ENCODE measurements around the gene UPF1.

GRCh38 chr19:18711439-18711823, 28.0 kb downstream of the CRTC1 start:
- RRBS, result no CpG with 5 or more reads among the region's 14 CpGs

- RRBS, result no CpG with 5 or more reads among the region's 9 CpGs
Observed at GRCh38 chr19:18742871-18743212, 48.3 kb downstream of the COMP start.

DNA sequence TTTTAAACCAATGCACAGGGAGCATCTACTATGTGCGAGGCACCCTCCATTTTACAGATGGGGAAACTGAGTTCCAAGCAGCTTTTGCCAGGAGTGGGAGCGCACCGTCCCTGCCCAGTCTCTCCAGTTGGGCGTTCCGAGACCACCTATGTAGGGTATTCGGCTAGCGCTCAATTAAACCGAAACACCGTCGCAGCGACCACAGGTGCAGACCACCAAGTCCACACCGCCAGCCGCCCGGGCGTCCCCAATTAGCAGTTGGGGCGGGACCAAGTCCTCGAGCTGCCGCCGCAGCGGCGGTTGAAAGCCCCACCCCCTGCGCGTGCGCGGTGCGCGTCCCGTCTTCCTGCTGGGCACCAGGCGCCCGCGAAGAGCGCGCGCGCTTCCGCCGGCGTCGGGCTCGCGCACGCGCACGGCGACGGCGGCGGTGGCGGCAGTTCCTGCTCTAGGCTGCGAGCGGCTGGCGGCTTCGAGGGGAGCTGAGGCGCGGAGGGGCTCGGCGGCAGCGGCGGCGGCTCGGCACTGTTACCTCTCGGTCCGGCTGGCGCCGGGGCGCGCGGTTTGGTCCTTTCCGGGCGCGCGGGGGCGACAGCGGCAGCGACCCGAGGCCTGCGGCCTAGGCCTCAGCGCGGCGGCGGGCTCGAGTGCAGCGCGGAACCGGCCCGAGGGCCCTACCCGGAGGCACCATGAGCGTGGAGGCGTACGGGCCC, at the start of gene UPF1:
Gene UPF1 (plus strand): TSS at position 436 of the 710 bp plus-strand sequence.
- RRBS, result 2% methylated on average over 16 of the region's 90 CpGs

- RRBS, result no CpG with 5 or more reads among the region's 14 CpGs
Observed at GRCh38 chr19:18845654-18846312, 14.0 kb downstream of the UPF1 start.

DNA sequence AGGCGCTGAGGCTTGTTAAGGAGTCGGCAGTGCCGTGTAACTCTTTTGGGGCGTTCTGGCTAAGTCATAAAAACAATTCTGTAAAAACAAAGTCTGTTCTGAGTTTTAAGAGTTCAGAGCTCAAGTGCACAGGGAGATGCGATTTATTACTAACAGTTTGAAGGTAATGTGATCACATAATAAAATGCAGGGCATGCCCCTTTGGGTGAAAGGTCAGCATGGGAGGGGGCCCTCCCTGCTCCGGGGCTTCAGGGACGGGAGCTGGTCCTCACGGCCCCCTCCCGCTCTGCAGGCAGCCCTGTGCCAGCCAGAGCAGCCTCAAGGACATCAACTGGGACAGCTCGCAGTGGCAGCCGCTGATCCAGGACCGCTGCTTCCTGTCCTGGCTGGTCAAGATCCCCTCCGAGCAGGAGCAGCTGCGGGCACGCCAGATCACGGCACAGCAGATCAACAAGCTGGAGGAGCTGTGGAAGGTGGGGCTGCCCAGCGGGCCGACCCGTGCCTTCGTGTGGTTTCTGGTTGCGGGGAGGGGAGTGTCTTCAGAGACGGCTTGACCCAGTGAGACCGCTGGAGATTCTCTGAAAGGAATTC, 18.7 kb downstream of the UPF1 start:
- RRBS, result no CpG with 5 or more reads among the region's 23 CpGs

- RRBS, result 81% methylated on average over 4 of the region's 34 CpGs
Observed at GRCh38 chr19:18851511-18852409, 20.0 kb downstream of the UPF1 start.

DNA sequence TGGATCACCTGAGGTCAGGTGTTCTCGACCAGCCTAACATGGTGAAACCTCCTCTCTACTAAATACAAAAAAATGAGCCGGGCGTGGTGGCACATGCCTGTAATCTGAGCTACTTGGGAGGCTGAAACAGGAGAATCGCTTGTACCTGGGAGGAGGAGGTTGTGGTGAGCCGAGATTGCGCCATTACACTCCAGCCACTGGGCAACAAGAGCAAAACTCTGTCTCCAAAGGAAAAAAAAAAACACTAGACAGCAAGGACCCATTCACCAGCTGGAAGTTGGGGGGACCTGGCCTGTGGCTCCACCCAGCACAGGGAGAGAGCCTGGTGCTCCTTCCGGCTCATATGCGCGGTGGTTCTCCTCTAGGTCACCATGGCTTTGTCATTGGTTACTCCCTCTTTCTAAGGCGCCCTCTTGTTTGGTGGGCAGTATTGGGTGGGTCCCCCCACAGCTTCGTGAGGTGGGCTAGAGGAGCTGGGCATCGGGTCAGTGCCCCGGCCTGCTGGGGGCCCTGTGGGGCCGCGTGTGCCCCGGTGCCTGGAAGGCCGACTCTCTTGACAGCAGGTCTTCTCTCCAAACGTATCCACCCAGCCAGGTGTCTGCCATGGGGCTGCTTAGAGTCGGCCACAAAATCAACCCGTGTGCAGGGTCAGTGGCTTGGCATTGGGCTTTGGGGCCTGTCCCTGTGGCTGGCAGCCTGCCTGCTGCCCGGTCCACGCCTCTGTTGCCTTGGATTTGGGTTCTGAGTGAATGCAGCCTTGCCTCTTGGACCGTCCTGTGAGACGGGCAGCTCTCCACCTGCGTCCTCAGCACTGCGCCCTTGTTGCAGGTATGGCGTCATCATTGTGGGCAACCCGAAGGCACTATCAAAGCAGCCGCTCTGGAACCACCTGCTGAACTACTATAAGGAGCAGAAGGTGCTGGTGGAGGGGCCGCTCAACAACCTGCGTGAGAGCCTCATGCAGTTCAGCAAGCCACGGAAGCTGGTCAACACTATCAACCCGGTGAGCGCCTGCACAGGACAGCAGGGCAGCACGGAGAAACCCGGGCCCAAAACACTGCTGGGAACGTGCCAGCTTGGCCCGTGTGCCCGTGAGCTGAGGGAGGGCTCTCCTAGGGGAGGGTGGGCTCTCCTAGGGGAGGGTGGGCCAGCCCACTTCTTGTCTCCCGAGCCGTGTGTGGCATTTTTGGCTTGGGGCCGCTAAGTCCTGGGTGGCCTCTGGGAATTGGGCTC, 31.3 kb downstream of the UPF1 start:
- RRBS, result 88% methylated on average over 8 of the region's 42 CpGs

DNA sequence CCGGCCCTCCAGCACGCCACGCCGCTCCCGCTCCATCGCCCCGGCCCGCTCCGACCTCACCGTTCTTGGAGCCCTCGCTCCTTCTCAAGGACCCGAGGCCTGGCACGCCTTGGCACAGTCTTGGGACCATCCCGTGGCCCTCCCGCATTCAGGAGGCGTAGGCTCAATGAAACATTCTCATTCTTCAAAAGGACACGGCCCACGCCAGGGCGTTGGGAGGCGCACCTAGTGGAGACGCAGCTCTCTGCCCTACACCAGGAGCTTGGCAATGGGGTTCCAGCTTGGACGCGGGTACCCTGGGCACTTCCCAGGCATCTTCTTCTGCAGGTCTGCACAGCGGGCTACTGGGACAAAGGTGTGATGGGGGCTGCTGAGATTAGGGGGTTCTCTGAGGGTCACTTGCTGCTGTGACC, 549 bp upstream of the CERS1 start:
- RRBS, result 34% methylated on average over 7 of the region's 24 CpGs

DNA sequence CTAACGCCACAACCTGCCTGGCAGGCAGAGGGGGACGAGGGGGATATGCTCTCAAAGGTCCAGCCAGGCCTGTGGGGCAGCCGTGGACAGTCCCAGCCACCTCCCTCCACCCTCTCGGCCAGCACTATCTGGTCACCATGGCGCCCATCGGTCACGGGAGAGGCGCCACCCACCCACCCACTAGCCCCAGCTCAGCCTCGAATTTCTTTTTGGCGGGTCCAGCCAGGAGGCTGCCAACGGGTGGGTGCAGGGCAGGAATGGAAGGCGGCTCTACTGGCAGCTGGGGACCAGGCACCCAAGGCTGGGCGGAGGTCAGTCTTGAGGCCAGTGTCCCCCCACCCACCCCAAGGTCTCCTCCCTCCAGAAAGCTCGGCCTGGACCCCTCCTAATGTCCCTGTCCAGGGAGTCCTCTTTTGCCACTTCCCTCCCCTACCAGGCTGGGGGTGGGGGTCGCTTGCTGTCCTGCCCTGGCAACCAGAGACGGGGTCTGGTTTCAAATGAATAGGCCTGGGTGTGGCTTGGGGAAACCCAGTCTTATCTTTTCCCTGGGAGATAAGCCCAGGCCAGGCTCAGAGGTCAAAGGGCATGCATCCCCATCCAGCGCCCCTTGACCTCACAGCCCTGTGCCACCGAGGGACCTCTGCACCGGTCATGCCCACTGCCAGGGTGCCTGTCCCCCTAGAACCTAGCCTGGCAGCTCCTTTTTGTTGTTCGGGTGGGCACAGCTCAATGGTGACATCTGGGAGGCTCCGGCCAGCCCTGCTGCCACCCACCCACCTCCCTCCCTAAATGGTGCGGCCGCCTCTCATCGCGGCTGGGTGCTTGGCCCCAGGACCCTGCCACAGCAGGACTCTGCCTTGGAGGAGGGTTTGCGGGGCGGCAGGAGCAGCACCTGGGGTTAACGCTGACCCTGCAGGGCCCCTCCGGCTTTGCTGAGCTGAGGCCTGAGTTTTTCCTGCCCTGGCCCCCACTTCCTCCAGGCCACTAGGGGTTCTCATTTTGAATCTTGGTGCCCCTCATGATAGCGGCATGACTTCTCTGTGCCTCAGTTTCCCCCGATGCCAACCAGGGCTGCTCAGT, 2.6 kb upstream of the CERS1 start:
- RRBS, result 90% methylated on average over 2 of the region's 31 CpGs

DNA sequence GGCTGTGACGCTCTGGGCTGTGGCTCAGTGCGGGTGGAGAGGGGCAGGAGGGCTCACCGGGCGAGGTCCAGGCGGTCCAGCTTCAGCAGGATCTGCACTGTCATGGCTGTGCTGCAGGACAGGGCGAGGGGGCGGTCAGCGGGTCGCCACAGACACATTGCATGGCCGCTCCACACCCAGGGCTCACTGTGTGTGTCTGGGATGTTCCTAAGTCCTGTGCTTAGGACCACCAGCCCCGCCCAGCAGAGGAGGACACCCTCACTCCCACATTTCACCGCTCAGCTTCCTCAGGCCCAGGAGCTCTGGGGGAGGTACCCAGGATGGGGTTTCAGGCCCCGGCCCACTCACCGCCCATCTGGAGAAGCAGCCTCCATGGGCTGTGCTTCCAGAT, 9.6 kb upstream of the CERS1 start:
- RRBS, result 98% methylated on average over 2 of the region's 14 CpGs

DNA sequence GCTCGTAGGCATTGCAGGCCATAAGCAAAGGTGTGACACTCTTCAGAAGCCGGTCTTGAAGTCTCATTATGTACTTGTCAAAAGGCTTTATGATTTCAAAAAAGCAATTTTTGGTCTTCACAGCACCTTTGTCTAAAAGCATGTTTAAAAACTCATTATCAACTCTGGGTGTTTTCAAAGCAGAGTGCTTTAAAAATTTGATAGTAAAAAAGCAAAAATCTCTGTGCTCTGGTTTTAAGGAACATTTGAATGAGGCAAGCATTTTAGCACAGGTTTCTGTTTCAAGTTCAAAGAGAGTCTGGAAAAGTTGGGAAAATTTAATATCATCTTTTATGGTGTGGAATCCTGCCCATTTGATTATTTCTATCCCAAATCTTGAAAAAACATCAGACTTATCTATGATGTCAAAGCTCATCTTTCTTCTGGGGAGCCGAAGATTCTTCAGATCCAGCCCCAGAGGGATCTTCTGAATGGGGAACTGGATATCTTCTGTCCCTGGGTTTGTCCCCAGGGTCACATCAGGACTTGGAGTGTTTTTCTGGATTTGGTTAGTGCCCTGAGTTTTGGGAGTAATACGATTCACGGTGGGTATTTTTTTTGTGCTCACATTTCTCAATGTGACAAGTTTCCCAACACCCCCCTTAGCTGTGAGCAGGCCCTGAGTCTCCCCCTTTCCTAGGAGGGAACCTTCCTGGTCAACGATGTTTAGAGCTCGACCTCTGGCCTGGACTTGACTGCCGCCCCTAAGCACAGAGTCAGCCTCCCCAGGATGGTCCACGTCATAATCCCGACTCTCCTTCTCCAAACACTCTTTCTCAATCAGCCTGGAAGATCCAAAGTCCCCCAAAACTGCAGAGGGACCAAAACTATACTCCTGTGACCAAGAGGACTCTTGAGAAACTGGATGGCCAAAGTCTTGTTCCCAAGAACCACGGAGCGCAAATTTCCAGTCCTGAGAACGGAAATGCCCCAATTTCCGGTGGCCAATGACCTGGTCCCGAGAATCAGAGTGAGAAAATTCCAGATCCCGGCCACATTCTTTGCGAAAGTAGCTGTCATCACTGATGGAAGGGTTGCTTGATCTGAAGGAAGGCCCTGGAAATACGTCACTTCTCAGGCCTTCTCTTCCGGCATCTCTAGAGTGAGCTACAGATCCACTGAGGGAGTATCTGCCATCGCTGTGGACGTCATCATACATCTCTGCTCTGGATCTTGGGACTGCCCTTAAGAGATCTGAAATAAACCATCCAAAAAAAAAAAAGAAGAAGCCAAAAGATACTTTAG, 7.9 kb downstream of the SUGP2 start:
- RRBS, result 96% methylated on average over 4 of the region's 21 CpGs

GRCh38 chr19:19067681-19068074, 3.9 kb downstream of the SLC25A42 start:
- RRBS, result no CpG with 5 or more reads among the region's 6 CpGs

DNA sequence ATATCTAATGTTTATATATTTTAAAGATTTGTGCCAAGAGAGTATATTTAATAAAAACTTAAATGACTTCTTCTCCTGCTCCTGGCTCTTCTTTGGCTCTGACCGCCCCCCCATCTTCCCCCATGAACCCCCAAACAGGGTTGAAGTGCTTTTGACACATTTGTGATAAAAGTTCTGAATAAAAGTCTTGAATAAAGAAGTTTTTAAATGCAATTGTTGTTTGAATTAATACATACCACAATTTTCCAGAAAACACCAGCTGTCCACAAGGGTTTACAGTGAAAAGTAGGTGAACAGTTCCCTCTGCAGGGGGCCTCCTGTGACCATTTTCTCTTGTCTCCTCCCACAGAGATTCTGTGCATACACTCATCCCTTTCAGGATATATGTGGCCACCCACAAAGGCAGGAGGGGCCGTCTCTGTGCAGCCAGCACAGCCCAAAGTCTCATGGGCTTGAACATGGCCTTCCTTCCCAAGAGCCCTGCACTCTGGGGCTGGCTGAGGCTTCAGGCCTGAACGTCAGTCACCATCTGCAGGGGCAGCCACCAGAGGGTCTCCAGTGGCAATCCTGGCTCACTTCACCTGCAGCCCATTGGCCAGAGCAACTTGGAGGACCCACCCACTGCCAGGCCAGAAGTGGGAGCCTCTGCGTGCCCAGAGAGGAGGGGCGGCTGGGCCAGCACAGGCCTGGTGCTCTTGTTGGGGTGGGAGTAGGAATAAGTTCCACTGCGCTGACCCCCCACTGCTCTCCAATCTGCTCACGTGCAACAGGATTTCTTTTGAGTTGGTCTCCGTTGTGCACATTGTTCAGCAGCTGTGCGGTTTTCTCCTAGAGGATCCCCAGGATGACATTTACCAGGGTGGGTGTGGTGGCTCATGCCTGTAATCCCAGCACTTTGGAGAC, 25.2 kb downstream of the TMEM161A start:
- RRBS, result no CpG with 5 or more reads among the region's 9 CpGs

- RRBS, result no CpG with 5 or more reads among the region's 19 CpGs
Observed at GRCh38 chr19:19296893-19297718, 23.2 kb downstream of the SUGP1 start.

GRCh38 chr19:19386462-19386988, 18.9 kb upstream of the GATAD2A start:
- RRBS, result 11% methylated on average over 1 of the region's 13 CpGs

- RRBS, result no CpG with 5 or more reads among the region's 12 CpGs
Observed at GRCh38 chr19:19411502-19412179, 6.2 kb downstream of the GATAD2A start.

GRCh38 chr19:19529560-19529818, 778 bp downstream of the YJEFN3 start:
- RRBS, result no CpG with 5 or more reads among the region's 3 CpGs

GRCh38 chr19:19637334-19637830, 6.1 kb downstream of the GMIP start:
- RRBS, result 94% methylated on average over 8 of the region's 37 CpGs

DNA sequence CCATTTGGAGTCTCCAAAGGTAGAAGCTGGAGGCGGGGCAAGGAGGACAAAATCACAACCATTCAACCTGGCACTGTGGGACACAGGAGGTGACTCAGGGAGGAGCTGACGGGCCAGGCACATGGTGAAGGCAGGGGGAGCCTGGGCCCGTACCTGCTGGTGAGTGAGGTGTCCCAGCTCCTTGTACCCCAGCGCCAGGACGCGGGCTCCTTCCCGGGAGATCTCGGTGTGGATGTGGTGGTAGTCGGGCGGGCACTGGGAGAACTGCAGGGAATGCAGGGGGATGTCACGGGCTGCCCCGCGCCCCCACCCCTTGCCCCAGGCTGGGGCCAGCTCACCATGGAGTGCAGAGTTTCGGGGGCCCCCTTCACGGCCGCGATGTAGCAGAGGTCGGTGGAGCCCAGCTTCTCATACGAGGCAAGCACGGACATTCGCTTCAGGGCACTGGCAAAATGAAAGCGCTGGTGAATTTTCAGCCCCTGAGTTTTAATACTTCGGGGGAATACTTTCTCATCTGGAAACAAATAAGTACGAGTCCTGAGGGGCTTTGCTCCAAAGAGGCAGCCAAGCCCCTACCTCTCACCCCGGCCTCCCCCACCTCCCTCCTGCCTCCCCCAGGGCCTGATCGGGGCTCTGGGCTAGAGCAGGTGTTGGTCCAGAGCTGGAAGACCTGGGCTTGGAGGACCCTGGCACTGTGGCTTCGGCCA, 9.7 kb downstream of the ATP13A1 start:
- RRBS, result no CpG with 5 or more reads among the region's 27 CpGs

GRCh38 chr19:19732412-19732898, 457 bp downstream of the ZNF14 start:
- RRBS, result 3% methylated on average over 21 of the region's 32 CpGs